ENCODE measurements around a stretch of chr7.

GRCh38 chr7:152131610-152132769, 106.5 kb downstream of the GALNT11 start:
- PRO-cap = no peak

- PRO-cap = no peak
Measured at GRCh38 chr7:152191392-152192089, 166.1 kb downstream of the GALNT11 start.

DNA sequence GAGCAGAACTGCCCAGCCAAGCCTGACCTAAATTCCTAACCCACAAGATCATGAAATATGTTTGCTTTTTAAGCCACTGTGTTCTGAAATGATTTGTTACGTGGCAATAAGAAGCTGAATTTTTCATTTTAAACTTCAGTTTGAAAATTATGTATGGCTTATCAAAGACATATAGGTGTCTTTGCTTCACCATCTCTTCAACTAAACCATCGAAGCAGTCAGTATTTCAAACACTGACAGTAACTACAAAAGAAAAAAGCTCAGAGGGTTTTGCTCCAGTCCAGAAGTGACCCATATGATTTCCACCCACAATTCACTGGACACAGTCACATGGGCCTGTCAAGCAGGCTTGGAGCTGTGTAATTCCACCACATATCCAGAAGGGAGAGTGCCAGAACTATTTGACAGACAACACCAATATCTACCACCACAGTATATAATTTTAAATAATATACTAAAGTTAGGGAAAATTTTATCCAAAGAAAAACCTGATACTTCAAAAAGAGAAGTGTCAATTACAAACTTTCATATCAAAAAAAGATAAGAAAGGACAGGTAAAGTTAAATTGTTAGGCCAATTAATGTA, 94.5 kb downstream of the KMT2C start:
- PRO-cap = bidirectional peak, plus-strand start at position 371 of the sequence, minus-strand start at position 288 of the sequence

GRCh38 chr7:152463893-152464387, 28.1 kb upstream of the KMT2C start:
- PRO-cap = bidirectional peak, plus-strand start at chr7:152464180, minus-strand start at chr7:152463659

DNA sequence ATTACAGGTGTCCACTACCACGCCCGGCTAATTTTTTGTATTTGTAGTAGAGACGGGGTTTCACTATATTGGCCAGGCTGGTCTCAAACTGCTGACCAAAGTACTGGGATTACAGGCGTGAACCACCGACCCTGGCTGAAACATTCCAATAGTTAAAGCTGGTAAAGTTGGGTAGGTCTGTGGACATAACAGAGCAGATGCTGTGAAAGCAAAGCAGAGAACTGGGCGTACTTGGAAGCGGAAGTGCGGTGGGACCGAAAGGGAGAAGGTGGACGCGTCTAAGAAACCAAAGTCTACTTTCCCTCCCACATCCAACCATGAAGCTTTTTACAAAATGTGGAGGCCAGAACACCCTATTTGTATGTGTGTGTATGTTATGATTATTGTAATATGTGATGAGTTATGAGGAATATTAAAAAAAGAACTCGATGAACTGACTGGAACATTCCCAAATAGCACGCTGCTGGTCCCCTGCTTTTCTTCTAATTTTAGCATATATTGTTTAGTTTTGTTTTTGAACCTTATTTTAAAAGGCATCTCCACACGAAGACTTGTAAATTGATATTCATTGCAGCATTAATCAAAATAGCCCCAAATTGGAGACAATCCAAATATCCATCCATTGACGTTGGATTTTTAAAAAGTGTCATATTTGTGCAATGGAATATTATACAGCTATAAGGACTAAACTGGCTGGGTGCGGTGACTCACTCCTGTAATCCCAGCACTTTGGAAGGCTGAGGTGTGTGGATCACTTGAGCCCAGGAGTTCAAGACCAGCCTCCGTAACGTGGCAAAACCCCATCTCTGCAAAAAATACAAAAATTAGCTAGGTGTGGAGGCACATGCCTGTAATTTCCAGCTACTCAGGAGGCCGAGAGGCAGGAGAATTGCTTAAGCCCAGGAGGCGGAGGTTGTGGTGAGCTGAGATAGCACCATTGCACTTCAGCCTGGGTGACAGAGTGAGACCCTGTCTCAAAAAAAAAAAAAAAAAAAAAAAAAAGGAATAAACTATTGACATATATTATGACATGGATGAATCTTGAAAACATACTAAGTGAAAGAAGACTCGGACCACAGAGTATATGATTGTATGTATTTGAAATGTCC, 35.3 kb downstream of the XRCC2 start:
- PRO-cap = no peak

- PRO-cap = no peak
Measured at GRCh38 chr7:153433262-153433639, 618.9 kb upstream of the DPP6 start.

DNA sequence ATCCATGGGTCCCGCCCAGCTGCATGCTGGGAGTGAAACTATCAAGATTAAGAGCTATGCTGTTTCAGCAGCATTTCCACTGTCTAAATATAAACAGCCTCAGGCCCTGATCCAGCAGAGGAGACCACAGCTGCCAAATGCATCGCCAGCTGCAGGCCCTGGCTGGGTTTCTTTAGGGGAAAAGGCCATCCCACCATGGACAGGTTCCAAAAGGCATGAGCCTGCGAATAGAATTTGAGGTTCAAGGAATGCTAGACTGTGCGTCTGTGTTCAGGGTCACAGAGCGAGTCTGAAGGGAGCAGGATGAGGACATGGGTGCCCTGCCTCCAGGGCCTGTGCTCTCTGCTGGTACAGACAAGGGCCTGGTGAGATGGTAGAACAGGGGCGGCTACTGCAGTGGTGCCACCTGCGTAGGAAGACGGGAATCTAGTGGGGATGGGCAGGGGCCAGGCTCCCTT, 411.3 kb downstream of the PAXIP1 start:
- PRO-cap = no peak

- PRO-cap = no peak
Measured at GRCh38 chr7:154676277-154677082, 326.4 kb downstream of the PAXIP1 start.

- PRO-cap = bidirectional peak, plus-strand start at chr7:154928484, minus-strand start at chr7:154928315
Measured at GRCh38 chr7:154928349-154929028, 74.4 kb downstream of the PAXIP1 start.

GRCh38 chr7:155214313-155215327, 83.1 kb upstream of the INSIG1 start:
- PRO-cap = bidirectional peak, plus-strand start at chr7:155214502, minus-strand start at chr7:155214475; bidirectional peak, plus-strand start at chr7:155214932, minus-strand start at chr7:155214863

GRCh38 chr7:155269651-155269938, 28.1 kb upstream of the INSIG1 start:
- PRO-cap = bidirectional peak, plus-strand start at chr7:155269813, minus-strand start at chr7:155269817

DNA sequence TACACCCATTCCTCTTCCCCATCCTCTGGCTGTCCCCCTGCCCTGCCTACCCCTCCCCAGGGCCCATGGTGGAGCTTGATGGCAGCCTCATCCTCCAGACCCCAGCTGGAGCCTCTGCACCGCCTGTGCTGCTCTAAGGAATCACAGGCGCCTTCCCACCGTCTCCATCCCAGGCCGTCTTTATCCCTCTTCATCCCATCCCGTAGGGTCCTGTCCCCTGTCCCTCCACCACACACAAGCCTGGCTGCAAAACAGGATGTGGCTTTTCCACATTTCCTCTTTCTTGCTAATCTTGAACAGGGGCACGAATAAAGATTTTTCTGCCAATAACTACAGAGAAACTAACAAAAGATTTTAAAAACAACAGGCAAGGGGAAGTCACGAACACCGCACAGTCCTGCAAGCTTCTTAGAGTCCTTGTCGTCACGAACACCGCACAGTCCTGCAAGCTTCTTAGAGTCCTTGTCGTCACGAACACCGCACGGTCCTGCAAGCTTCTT, 10.5 kb upstream of the INSIG1 start:
- PRO-cap = no peak

DNA sequence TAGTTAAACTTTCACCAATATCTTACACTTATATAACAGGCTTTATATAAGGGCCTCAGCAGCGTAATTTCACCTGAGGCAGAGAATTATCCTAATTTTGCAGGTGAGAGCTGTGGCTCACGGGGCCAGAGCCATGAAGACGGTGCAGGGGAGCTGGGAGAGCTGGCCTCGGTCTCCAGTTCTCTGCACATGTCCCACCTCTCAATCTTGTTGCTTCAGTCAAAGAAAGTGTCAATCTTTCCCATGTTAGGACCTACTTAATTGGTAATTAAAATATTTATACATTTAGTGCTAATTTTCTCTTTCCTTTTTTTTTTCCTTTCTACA, 10.2 kb downstream of the INSIG1 start:
- PRO-cap = unidirectional peak, plus-strand start at position 145 of the sequence

- PRO-cap = no peak
Measured at GRCh38 chr7:155590992-155591675, 44.8 kb upstream of the CNPY1 start.

GRCh38 chr7:155680417-155681037, 36.1 kb downstream of the RBM33 start:
- PRO-cap = no peak

- PRO-cap = no peak
Measured at GRCh38 chr7:155706711-155707159, 62.3 kb downstream of the RBM33 start.

- PRO-cap = no peak
Measured at GRCh38 chr7:155807137-155807672, 5.1 kb downstream of the SHH start.

DNA sequence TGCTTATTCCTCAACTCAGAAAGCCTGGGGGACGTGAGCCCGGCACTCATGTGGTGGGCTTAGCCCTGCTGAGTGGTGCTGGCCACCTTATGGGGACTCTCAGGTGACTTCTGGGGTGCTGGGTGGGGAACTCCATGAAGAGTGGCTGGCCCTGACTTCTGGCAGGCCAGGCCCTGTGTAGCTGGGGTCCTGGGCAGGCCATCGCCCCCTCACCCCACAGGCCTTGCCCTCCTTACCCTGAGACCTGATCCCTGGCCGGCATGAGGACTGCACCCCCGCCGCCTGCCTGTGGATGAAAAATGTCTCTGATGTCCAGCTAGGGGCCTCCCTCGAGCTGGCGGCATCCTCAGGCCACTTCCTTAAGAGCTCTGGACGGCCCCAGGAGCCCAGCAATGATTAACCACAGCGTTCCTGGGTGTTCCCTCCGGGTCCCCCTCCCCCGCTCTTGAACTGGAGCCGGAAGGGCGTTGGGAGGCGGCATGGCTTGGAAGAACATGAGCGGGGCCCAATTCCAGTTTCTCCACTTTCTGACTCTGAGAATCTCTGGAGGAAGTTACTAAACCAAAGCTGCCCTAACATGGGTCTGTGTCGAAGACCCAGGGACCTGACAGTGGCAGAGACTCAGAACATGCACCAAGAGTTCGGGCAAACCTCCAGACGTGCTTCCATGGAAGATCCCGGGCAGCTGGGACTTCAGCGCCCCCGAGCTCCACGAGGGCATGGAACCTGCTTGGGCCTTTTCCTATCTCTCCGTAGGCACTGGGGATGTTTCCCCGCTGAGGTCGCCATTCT, 31.9 kb upstream of the SHH start:
- PRO-cap = no peak

DNA sequence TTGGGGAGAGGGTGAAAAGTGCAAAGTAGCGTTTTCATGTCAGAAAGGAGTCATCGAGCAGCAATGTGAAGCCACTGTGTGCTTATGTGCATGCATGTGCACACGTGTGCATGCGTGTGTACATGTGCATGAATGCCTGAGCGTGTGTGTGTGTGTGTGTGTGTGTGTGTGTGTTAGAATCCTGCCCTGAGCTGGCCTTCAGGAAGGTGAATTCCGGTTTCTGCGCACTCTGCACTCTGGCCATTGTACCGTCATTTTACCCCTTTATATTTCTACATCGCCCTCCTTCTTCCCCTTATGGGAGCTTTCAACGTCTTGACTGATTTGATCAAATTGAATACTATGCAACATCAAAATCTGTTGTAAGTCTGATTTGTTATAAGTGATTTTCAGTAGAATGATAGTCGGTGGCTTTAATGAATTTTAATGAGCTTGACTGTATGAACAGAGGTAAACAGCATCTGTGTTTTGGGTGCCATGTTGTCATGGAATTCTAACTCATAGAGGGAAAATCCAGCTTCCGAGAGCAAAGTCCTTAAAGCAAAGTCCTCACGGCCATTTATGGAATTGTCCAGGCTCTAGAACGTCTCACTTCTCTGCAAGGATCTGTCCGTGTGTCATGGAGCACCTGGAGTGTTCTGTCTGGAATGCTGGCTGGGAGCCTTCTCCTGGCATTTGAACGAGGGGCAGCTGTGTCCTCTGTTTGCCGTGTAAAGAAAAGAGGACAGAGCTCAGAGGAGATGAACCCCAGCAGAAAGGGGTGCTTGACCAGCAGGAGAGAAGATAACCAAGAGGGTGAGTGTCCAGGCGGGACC, 148.7 kb upstream of the SHH start:
- PRO-cap = bidirectional peak, plus-strand start at position 562 of the sequence, minus-strand start at position 423 of the sequence

DNA sequence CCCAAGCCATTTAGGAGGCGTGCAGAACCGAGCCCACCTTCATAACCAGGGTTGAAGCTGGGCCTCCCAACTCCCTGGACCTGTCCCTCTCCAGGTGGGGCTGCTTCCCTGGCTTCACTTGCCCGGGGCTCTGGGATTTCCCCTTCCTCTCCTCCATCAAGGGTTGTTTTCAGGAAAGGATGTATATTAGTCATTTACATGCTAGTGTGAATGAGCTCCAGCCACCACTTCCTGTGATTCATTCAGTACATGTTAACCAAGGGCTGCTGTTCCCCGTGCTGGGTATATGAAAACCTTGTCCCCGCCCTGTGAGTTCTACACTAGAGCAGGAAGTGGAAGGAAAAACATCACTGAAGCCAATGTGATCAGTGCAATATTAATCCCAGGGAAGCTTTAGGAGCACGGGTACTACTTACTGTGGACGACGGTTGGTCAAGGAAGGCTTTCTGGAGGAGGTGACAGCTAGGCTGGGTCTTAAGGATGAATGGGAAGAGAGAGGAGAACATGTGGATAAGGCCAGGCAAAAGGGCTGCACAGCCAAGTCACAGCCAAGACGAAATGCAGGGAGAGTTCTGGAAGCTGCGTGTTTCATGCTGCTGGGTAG, 150.1 kb upstream of the SHH start:
- PRO-cap = no peak

Measured in left lobe of liver (tissue), 1 donor.